Measurements from ENCODE around the gene THSD4.

DNA sequence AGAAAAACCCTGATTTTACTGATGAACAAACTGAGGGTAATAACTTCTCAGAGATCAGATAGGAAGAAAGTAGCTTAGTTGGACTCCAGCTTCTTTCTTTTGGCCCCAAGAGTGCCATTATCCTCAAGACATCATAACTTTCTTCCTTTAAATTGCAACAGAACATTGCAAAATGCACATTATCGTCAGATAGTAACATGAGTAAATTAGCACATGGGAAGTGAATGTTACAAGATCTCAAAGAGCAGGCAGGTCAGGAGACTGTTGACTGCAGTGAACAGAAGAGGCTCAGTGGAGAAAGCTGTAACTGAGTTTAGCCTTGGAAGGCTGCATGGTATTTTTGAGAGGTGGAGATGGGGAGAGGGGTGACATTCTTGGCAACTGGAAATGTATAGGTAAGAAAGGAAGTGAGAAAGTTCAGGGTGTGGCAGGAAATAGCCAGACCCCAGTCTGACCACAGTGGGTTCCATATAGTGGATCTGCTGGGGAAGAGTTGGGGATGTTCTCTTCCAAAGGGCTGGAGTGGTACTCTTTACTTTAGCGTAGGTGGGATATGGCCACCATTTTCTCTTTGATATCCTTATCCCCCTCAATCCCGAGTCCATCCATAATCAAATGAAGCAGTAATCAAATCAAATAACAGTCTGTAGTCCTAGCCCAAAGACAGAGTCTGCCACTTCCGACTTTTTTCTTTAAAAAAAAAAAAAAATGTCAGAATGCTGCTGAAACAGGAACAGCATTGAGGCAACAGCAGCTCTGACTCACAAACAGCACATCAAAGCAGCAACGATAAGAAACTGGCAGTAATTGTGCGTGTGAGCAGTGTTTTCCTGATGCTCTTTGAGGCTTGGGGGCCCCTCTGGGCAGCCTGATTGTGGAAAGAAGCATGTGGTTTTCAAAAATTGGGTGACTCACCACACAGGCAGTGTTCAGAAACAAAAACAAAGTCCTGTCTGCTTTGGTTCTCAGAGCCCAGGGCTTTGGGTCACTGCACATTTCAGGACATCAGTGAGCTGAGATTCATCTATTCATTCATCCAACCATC, 308.0 kb downstream of the RPLP1 start:
- PRO-cap, result no peak
- RAMPAGE, long total RNA, result no peak

DNA sequence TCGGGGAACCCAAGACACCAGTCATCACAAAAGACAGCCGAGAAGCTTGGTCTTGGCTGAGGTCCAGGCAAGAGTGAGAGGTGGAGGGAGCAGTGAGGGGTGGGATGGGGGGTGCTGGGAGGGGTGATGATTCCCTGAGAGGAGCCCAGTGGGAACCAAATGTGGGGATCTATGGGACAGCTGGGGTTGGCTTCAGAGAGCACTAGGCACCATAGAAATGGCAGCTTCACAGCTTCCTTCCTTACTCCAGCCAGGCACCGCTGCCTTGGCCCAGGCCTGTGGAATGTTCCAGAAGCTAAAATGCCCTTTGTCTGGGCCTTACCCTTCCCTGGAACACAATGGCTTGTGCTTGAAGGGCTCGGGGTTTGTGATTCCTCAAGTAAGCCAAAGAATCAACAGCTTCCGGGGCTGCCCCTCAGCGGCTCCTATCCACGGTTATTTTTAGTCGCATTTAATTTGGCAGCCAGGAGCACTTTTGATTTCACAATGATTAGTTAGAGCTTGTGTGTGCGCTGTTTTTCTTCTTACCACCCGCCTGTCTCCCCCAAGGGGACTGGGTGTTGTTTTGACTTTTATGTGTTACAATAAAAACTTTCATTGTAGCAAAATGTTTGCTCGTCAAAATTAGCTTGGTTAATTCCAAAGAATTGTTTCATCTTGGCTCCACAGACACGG, 74.0 kb downstream of the TLE3 start:
- PRO-cap, result no peak
- RAMPAGE, long total RNA, result no peak

DNA sequence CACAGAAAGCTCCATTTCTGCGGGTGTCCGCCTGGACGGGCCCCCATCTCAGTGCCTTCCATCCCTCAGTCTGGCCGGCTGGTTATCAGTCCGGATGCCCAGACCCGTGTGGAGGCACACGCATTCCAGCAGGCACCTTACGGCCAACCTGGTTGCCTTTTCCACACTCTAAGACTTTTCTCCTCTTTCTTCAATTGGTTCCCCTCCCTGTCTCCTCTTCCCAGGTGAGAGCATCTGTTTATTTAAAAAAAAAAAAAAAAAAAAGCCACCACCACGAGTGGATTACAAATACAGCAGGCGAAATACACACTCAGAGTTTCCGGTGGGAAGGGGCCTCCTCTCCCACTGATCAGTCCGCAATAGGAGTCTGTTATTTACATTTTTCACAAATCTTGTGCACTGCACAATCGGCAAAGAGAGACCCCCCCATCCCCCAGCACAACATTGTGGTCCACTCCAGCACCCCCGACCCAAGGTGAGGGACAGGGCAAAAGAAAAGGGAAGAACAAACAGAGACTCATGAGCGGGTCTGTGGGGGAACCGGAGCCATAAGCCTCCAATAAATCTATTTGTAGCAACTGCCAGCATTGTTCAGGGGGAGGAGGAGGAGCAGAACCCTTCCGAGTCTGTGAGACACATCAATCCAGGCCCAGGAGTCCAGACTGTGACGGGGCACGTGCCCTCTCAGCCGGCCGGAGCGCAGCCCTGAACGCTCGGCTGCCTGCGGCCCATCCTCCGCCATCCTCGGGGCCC, 48.3 kb downstream of the TLE3 start:
- PRO-cap, result no peak
- RAMPAGE, long total RNA, result no peak

- PRO-cap, result no peak
- RAMPAGE, long total RNA, result no peak
These were observed 39.2 kb downstream of the TLE3 start for GRCh38 chr15:70058355-70059147.

DNA sequence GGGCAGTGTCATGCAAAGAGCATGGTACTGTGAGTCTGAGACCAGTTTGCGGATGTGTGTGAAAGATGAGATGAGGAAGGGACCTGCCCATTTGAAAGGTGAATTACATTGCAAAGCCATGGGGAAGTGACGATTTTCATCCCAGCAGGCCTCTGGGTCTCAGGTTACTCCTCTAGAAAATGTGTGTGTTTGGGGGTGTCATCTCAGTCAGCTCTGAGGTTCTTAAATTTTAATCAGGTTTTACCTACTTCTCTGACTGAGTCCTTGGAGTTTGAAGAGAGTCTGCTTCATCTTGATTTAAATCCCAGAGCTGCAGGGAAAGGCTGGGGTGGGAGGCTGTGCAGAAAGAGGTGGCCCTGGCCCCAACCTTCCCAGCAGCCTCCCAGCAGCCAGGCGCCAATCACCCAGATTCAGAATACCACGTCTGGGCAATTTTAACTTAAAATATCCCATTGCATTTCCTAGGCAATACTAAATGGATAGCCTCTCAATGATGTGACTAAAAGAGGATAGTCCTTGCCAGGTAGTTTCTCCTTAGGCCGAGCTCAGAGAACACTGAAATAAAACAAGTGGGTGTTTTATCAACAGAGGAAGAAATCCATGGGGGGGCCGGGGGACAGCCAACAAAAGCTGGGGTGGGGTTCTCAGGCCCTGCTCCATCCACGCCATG, 15.9 kb downstream of the TLE3 start:
- PRO-cap, result bidirectional peak, plus-strand start at position 206 of the sequence, minus-strand start at position 67 of the sequence
- RAMPAGE, long total RNA, result no peak

DNA sequence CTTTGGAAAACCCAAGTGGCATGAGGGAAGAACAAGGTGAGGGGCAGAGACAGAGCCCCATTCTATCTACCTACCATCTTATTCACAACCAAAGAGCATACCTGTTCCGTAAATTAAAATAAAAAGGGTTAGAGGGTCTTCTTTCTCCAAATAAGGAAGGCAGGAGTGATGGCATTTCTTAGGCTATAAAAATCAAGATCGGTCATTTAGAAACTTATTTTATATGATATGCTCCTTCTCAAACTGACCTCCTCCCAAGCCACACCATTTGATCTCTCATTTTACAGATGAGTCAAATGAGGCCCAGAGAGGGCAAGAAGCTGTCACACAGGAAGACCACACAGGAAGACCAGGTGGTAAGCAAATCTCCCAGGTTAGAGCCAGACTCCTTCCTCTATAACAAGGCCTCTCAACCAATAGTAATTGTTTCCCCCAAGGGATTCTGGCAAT, 13.9 kb downstream of the TLE3 start:
- PRO-cap, result no peak
- RAMPAGE, long total RNA, result no peak

DNA sequence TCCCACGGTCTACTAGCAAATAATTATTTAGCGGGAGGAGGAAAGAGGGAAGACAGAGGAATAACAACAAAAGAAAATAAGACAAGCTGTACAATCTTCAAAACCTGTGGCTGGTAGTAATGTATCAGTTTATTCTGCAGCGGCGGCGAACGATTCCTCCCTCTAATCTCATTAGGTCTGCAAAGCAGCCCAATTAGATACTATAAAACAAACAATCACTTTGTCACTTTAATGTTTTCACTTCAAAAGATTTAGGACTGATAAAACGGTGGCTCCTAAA, 436 bp upstream of the TLE3 start:
- PRO-cap, result no peak
- RAMPAGE, long total RNA, result no peak

DNA sequence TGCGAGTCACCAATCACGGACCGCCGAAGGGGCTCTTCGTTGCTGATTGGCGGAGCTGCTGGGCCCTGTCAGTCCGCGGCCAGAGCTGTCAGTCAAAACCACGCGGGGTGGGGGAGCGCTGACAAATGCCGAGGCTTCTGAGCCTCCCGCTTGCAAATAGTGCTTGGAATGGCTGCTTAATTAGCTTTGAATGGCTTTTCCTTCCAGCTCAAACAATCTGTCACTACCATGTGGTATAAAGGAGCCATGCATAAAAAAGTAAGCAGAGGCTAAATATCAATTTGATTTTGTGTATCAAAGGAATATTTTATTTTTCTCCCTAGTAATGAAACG, 1.9 kb upstream of the TLE3 start:
- PRO-cap, result bidirectional peak, plus-strand start at position 153 of the sequence, minus-strand start outside the sequence
- RAMPAGE, long total RNA, result no peak

DNA sequence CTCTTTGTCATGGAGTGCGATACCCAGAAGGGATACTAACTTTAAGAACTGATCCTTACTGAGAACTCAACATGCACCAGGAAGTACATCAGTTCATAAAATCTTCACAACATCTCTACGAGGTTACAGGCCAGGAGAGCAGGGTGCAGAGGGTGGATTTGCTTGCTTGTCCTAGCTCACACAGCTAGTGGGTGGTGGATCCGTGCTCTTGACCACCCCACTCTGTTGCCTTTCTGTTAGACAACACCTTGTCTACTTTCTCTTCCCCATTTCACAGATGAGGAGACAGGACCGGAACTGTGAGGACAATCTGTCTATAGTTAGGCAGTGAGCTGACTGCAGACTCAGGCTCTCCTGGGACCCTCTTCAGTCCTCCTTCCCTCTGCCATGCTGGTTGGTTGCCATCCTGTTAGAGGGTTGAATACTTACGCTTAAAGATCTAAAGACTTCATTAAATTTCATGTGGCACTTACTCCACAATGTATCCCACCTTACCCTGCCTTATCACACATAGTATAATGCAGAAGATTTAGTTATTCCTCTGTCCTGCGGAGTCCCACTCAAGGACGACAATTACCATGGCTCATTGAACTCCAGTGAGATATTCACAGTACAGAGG, 221.8 kb upstream of the TLE3 start:
- PRO-cap, result no peak
- RAMPAGE, long total RNA, result no peak

GRCh38 chr15:70586519-70586815, 176.9 kb downstream of the UACA start:
- PRO-cap, result no peak
- RAMPAGE, long total RNA, result no peak

- PRO-cap, result no peak
- RAMPAGE, long total RNA, result no peak
These were observed 61.2 kb downstream of the UACA start for GRCh38 chr15:70701810-70702951.

- PRO-cap, result no peak
- RAMPAGE, long total RNA, result no peak
These were observed 25.8 kb upstream of the UACA start for GRCh38 chr15:70789301-70789500.

- PRO-cap, result no peak
- RAMPAGE, long total RNA, result no peak
These were observed 13.8 kb upstream of the LARP6 start for GRCh38 chr15:70867834-70868142.

- PRO-cap, result bidirectional peak, plus-strand start at chr15:71115421, minus-strand start at chr15:71115280; bidirectional peak, plus-strand start at chr15:71115786, minus-strand start at chr15:71115789; bidirectional peak, plus-strand start at chr15:71115873, minus-strand start at chr15:71115914
- RAMPAGE, long total RNA, result no peak
These were observed at the start of gene THSD4 for GRCh38 chr15:71115193-71116017. Gene THSD4, plus strand, starts transcription at chr15:71115471.

DNA sequence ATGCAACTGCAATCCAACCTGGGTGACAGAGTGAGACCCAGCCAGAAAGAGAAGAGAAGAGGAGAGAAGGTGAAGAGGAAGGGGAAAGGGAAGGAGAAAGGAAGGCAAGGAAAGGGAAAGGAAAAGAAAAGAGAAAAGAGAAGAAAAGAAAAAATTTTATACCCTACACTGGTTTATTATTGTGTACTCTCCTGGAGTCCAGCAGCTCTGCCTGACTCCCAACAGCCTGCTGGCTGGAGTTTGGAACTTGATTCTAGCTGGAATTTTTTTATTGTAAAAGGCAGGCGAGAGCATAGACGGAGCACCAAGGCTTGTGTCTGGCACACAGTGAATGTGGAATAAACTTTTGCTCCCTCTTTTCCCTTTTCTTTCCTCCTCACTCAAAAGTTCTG, 9.8 kb downstream of the THSD4 start:
- PRO-cap, result no peak
- RAMPAGE, long total RNA, result no peak

DNA sequence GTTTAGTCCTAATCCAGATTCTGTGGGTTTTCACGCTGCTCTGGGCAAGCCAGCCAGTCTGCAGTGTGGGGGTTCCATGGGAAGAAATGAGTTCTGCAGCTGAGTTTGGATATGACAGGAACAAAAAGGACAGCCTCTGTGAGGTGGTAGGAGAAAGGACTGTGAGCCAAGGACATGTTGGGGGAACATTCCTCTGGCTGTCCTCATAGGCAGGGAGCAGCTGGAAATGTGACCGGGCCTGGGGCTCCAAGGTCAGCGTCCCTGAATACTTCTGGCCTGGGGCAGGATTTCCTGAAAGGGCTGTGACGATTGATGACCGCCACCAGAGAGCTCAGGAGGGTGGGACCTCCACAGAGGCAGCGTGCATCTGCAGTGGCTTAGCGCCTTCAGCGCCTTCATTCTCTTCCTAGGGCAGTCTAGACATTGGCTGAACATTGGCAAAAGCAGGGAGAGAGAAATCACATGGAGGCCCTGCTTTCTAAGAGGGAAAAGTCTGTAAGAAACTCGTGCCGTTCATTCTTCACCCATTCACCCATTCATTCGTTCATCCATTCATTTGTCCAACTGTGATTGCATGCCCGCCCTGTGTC, 18.9 kb downstream of the THSD4 start:
- PRO-cap, result no peak
- RAMPAGE, long total RNA, result no peak

GRCh38 chr15:71187144-71187995, 72.1 kb downstream of the THSD4 start:
- PRO-cap, result no peak
- RAMPAGE, long total RNA, result no peak

DNA sequence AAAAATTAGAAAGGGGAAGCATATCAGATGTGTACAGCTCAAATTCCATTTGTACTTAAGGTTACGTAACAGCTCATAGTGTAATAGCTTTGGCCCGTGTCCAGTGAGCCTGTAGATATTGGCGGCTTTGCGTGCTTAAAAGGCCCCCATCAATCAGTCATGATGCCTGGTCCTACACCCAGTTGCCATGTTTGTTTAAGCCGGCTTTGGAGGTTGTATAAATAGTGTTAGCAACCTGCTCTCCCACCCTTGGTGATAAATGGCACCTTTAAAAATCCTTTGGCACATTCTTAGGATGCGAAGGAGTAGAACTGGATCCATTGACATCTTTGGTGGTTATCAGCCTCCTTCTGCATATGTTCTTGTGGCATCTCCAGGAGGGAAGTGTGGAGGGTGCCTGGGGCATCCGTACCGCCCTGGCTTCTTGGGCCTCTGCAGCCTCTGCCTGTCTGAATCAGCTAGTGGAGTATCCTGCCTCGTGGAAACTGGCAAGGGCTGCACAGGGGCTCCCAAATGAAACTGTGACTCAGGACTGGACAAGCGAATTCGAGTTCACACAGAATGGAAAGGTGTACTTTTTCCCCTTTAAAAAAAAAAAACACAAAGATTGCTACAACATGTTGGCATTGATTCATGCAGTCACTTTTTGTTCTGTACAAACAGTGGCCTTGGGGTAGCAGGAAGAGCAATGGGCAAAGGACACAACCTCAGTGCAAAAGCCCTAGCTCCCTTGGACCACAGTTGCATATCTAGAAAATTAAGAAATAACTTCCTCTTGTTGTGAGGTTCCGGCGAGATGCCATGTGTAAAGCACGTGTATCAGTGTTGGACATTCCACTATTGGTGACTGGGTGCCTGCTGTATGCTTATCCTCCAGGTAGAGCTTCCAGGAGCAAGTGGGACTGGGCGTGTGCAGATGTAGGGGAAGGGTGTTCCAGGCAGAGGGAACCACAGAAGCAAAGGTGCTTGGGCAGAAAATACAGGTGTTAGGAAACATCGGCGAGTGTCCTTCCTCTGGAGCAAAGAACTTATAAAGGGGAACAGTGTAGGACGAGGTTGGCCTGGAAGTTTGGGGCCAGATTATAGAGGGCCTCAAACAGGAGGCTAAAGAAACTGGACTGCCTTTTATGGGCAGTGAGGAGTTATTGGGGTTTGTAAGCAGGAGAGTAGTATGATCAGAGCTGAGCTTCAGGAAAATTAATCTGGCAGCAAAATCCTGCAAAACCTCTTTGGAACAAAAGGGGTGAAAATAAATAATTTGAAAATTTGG, 164.4 kb downstream of the THSD4 start:
- PRO-cap, result no peak
- RAMPAGE, long total RNA, result no peak

DNA sequence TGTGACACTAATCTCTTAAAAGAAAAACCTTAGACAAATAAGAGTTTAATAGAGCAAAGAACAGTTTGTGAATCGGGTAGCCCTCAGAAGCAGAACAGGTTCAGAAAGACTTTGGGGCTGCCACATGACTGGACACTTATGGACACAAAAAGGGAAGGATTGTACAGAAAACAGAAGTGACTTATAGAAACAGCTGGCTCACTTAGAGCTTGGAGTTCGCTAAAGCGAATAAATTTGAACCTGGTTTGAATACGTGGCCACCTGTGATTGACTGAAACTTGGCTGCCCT, 270.0 kb downstream of the THSD4 start:
- PRO-cap, result no peak
- RAMPAGE, long total RNA, result no peak

DNA sequence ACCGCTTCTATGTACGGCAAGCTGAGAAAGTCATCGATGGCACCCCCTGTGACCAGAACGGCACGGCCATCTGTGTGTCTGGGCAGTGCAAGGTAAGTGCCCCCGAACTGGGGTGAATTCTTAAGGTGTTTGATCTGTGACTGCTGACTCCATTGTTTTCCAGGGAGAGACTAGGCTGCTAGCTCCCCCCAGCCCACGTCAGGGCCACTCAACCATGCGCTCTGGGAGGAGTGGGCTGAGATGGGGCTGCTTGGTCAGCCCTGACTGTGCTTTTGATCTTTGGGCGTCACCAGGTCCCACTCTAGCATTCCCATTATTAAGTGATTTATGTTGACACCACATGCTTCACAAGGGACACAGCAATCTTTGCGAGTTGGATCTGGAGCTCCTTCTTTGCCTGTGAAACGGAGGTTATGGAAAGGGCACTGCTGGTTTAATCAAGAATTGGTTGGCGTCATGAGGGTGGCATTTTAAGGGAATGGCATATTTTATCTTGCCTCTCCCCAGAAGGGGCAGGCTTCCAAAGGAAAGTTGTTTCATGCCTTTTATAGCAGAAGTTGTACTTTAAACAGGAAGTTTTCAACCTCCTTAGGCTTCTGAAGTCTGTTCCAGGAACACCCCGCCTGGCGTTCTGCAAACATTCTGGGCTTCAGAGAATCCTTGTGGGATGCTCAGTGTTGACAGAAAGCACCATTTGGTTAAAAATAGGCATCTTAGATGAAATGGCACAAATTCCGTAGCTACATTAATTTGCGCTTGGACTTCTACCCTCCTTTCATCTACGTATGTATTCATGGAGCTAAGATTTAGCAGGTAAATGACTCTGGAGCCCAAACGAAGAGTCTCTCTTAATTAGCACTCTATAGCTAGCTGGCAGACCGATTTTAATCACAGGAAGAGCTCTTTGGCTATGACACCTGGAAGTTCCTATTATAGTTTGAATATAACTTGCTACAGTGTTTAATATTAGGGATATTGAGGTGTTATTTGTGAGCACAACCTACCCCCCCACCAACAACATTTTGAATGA, 296.8 kb downstream of the THSD4 start:
- PRO-cap, result no peak
- RAMPAGE, long total RNA, result no peak